SP-49 (cell line): Measurements from ENCODE around the gene C2CD4B.

- PRO-cap: no peak
Observed at GRCh38 chr15:60528392-60529057, 49.6 kb upstream of the ICE2 start.

- PRO-cap: no peak
Observed at GRCh38 chr15:60576035-60576476, 97.1 kb upstream of the ICE2 start.

- PRO-cap: no peak
Observed at GRCh38 chr15:60581357-60581805, 102.4 kb upstream of the ICE2 start.

- PRO-cap: no peak
Observed at GRCh38 chr15:60667244-60667732, 188.3 kb upstream of the ICE2 start.

GRCh38 chr15:60787871-60788410 lies 309.0 kb upstream of the ICE2 start:
- PRO-cap: no peak

- PRO-cap: no peak
Observed at GRCh38 chr15:60843894-60844374, 365.0 kb upstream of the ICE2 start.

- PRO-cap: no peak
Observed at GRCh38 chr15:60981523-60982129, 247.5 kb downstream of the RORA start.

GRCh38 chr15:61195736-61196308 lies 33.3 kb downstream of the RORA start:
- PRO-cap: no peak

GRCh38 chr15:62056696-62057316 lies 3.4 kb downstream of the VPS13C start:
- PRO-cap: no peak

DNA sequence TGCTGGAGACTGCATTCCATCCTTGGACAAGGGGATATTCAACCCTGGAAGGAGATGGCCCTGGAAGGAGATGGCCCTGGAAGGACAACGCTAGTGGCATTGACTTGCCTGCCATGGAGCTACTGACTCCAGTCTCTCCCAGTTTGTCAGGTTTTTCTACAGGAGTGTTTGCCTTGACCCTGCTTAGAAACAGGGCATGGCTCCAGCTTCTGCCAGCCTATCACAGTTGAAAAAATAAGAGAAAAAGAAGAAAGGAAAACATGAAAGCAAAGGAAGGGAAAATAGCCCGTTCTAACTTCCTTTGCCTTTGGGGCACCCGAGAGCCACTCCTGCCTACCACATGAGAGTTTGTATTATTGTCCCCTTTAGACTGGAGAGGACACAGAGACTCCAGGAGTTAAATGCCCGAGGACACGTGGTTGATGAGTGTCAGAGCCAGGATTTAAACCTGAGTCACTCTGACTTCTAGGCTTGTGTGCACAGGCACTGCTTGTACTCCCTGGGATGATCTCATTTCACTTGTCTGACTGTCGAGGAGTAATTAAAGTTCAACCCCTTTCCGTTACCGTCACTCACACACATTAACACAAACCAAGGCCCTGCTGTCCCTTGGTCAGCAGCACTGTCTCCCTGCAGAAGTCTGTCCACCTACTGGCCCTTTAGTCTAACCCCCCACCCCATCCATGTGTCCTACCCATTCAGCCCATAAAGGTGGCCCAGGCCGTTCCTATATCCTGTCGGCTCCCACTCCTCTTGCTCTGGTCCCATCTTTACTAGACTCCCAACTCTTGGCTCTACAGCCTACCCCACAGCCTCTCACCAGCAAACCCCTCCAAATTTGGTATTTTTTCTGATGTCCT lies 46.1 kb downstream of the C2CD4A start:
- PRO-cap: no peak

- PRO-cap: no peak
Observed at GRCh38 chr15:62165131-62165885, at the start of gene C2CD4B. C2CD4B (minus strand) TSS chr15:62165285.

GRCh38 chr15:62165961-62166482 lies 937 bp upstream of the C2CD4B start:
- PRO-cap: no peak

- PRO-cap: no peak
Observed at GRCh38 chr15:62171859-62172250, 6.8 kb upstream of the C2CD4B start.

DNA sequence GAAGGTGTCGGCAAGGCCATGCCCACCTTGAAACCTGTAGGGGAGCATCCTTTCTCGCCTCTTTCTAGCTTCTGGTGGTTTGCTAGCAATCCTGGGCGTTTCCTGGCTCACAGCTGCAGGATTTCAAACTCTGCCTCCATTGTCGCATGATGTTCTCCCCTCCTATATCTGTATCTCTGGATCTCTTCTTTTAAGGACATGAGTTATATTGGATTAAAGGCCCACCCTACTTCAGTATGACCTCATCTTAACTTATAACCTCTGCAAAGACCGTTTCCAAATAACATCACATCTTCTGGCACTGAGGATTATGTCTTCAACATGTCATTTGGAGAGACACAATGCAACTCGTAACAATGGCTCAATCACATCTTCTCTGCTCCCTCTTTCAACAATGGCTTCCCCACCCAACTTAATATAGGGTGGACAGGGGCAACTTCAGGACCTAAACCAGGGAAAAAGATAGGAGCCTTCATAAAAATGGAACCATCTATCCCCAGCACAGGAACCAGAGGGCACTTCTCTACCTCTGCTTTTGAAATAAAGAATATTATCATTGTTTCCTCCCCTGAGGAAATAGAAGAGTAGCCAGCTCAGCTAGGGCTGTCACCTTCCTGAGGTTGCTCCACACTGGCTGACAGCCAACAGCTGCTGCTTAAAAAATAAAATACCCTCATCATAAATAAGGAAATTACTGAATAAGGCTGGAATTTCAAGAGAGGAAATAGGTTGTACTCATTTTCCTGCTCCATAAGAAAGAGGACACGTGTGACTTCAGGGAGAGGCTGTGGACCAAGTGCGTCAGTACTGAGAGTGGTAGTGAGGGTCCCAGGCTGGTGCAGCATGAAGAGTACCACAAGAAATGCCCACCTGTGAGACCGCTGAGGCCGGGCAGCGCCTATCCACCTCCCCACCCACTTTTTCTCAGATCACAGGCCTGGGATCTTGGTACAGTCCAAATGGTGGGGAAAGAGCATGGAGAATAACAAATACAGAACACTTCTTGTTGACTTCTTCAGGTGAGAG lies 7.9 kb upstream of the C2CD4B start:
- PRO-cap: no peak

DNA sequence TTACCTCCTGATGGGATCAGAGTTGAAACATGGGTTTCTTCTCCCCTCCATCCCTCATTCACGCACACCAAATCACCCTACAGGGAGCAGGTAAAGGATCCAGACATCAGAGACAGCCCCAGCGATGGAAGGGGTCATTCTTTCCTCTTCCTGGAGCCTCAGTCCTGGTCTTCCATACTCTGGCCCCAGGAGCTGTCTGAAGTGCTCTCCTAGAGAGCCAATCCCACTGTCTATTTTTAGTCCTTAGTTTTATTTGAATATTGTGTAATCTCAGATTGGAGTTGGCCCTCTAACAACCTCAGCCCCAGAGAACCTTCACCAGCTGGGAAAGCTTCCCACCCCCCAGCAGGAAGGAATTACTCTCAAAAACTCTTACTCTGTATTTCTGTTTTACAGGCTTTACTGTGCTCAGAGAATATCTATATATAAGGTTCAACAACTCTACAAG lies 88.1 kb upstream of the TLN2 start:
- PRO-cap: no peak

DNA sequence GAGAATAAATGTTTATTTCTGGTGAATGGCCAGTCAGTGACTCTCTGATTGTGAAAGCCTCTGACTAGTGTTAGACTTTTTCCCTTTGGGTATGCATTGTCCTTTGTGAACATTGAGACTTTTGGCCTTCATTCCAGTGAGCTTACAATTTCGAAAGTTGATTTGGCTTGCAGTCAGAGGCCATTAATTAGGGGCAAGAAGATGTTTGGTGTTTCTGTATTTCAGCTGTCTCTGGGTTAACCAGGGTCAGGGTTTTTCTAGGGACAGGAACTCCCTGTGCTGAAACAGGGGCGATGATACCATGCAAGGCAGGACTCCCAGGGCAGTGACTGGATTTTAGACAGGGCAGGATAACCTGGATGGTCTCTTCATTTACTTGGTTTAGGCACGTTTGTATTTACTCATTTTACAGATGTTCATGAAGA lies 49.3 kb downstream of the TLN2 start:
- PRO-cap: no peak

GRCh38 chr15:62816053-62816636 lies 226.4 kb upstream of the TPM1 start:
- PRO-cap: no peak

- PRO-cap: no peak
Observed at GRCh38 chr15:62874845-62875718, 167.5 kb upstream of the TPM1 start.

- PRO-cap: no peak
Observed at GRCh38 chr15:62880350-62880798, 162.2 kb upstream of the TPM1 start.

DNA sequence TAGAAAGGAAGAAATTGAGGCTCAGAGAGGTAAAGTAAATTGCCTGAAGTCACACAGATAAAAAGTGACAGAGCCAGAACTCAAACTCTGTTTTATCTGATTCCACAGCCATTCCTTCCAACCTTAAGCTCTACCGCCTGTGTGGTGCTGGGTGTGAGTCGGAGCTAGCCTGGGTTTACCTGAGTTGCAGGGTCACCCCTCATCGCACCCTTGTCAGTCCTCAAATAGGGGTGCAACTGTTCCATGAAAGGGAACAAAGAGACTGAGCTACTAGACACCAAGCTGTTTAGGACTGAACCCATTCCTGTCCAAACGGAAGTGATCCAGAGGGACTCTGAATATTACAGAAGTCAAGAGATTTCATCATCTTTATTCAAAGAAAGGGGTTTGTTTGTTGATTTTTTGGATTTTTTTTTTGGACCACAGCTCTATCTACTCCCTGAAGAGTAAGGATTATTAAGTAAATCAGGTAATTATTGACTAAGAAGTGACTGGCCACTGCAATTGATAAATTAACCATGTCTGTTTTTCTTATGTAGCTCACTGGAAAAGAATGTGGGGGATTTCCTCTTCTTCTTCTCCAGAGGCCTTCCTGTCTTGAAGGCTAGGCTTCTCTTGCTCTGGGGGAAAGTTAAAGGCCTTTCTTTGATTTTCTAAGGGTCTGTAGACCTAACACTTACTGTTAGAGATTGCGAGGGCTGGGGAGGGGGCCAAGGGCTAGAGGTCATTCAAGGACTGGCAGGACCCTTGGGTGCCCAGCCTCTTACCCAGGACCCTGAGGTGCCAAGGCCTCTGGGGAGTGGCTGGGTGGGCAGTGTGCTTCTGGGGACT lies 146.7 kb upstream of the TPM1 start:
- PRO-cap: no peak